Keratinocyte (primary cell): ENCODE measurements around a stretch of chr5.

CAGE:
- cytosol, long polyA minus RNA = no peak
- cytosol, long polyA plus RNA = no peak
- long polyA plus RNA = no peak
- nucleus, long polyA minus RNA = no peak
- nucleus, long polyA plus RNA = no peak
These were observed 3.2 kb upstream of the GNPDA1 start for GRCh38 chr5:142015714-142016691.

DNA sequence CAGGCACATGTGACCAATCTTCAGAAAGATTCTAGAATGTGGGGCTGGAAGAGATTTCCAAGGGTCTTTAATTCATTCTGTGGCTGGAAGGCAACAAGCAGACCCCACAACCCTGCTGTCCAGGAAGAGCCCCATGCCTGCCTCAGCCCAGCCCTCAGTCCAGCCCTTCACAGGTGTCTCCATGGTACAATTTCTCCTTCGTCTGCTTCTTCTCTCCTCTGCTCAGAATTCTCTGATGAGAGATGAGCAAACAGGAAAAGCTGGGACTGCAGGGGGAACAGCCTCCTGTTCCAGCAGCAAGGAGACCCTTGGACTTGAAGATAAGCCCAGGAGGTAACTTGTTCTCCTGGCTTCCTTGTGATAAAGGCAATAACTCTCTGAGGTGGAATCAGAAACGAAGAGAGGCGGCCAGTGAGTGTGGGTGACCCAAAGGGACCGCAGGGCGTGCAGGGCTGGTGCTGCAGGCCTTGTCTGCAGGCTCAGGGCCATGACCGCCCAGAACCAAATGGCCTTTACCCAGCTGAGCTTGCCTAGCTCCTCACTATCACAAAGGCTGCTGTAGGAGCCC is 72.3 kb downstream of the NDFIP1 start:
CAGE:
- cytosol, long polyA minus RNA = no peak
- cytosol, long polyA plus RNA = no peak
- long polyA plus RNA = no peak
- nucleus, long polyA minus RNA = no peak
- nucleus, long polyA plus RNA = no peak

CAGE:
- cytosol, long polyA minus RNA = no peak
- cytosol, long polyA plus RNA = no peak
- long polyA plus RNA = no peak
- nucleus, long polyA minus RNA = no peak
- nucleus, long polyA plus RNA = no peak
These were observed 78.6 kb downstream of the SPRY4 start for GRCh38 chr5:142246050-142246874.

DNA sequence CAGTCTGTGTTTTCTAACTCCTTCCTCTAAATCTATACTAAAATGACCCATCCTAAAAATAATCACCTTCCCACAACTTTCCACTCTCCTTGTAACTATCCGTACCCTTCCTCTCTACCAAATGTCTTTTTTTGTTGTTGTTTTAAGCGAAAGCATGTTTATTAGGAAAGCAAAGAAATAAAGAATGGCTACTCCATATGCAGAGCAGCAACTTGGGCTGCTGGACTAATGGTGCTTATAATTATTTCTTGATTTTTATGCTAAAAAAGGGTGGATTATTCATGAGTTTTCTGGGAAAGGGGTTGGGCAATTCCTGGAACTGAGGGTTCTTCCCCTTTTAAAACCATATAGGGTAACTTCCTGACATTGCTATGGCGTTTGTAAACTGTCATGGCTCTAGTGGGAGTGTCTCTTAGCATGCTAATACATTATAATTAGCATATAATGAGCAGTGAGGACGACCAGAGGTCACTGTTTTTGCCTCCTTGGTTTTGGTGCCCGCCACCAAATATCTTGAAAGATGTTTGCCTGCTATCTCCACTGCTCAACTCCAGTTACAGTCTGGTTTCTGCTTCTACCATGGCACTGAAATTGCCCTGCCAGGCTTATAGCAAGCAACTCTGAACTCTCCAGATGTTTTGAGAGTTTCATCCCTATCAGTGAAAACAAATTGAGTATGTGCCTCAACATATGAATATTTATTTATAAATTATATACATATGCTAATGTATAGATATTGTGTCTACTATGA is 121.9 kb upstream of the SPRY4 start:
CAGE:
- cytosol, long polyA minus RNA = no peak
- cytosol, long polyA plus RNA = no peak
- long polyA plus RNA = no peak
- nucleus, long polyA minus RNA = no peak
- nucleus, long polyA plus RNA = no peak

GRCh38 chr5:142507262-142508264 is 178.3 kb downstream of the FGF1 start:
CAGE:
- cytosol, long polyA minus RNA = no peak
- cytosol, long polyA plus RNA = no peak
- long polyA plus RNA = no peak
- nucleus, long polyA minus RNA = no peak
- nucleus, long polyA plus RNA = no peak

GRCh38 chr5:142511998-142512413 is 173.9 kb downstream of the FGF1 start:
CAGE:
- cytosol, long polyA minus RNA = no peak
- cytosol, long polyA plus RNA = no peak
- long polyA plus RNA = no peak
- nucleus, long polyA minus RNA = no peak
- nucleus, long polyA plus RNA = no peak

CAGE:
- cytosol, long polyA minus RNA = no peak
- cytosol, long polyA plus RNA = no peak
- long polyA plus RNA = no peak
- nucleus, long polyA minus RNA = no peak
- nucleus, long polyA plus RNA = no peak
These were observed 1.9 kb downstream of the ARHGAP26 start for GRCh38 chr5:142771783-142772719.

CAGE:
- cytosol, long polyA minus RNA = no peak
- cytosol, long polyA plus RNA = no peak
- long polyA plus RNA = no peak
- nucleus, long polyA minus RNA = no peak
- nucleus, long polyA plus RNA = no peak
These were observed 7.3 kb downstream of the ARHGAP26 start for GRCh38 chr5:142777310-142778131.

GRCh38 chr5:142792489-142793147 is 22.4 kb downstream of the ARHGAP26 start:
CAGE:
- cytosol, long polyA minus RNA = no peak
- cytosol, long polyA plus RNA = no peak
- long polyA plus RNA = no peak
- nucleus, long polyA minus RNA = no peak
- nucleus, long polyA plus RNA = no peak

DNA sequence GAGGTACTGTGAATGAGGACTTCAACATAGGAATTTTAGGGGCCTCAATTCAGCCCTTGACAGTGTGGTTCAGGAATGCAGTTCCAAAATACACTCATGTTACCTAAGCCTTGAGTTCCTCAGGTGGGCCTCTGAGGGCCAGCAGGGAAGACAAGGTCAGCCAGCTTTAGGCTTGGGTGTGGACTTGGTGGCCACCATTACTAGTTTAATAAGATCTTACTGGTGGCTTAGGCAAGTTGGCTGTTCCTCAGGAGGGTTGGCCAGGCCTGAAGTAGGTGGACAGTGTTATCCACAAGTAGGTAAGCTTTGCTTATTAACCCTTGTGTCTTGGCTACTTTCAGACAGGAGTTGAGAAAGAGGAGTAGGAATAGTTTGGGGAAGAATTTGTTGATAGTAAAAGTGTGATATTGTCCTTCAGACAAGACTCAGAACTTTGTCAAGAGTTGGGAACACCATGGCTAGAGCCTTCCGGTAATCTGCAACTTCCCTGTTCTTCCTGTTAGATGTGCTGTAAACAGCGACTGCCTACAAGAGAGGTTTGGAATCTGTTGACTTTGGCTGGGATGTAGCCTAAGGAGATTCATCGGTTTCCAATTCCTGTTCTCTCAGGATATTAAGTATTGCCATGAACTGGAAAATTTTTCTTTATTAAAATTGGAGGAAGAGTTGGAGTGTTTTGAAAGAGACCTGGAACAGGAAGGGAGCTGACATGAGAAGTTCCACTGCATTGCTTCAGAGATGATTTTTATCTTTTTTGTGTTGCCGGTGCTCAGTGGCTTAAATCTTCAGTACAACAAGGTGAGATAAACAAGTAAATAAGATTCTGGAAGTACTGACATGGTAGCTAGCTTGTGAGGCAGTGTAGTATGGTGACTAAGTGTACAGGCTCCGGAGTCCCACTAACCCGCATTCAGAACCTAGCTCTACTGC is 43.9 kb downstream of the ARHGAP26 start:
CAGE:
- cytosol, long polyA minus RNA = no peak
- cytosol, long polyA plus RNA = no peak
- long polyA plus RNA = no peak
- nucleus, long polyA minus RNA = no peak
- nucleus, long polyA plus RNA = no peak

DNA sequence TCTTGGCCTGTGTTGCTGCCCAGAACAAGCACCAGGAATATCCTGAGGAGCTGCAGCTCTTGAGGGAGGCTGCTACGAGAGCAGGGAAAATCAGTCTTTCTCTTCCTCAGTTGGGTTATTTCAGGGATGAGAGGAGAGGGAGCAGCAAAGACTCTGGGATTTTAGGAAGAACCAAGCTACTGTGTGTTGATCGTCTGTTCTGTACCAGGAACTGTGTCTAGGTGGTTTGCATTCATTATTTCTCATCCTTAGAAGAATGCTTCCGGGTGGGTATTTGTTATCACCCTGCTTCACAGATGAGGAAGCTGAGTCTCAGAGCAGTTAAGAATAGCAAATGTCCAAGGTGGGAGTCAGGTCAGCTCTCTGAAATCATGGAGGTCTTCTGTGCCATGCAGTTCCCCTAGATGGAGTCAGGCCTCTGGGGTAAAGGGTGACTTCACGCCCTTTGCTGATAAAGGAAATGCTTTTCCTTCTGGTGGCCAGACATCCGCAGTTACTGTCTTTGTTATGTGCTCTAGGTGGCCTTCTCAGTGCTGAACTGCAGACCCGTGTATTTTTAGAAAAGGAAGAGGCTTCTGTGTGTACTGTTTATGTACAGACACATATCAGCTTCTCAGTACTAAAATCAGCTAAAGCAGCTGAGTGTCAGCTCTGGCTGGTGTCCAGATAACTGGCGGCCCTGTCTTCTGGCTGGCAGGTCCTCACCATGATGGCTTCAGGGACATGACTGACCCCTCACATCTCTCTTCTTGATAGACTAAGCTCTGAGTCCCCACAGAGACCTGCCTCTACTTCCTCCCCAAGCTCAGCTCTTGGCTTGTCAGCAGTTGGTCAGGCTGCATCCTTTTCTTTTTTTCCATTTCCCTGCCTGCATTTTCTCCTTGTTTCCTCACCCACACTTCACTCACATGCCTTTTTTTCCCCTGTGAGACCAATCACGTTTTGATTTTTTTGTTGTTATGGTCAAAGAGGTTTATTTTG is 75.2 kb downstream of the ARHGAP26 start:
CAGE:
- cytosol, long polyA minus RNA = no peak
- cytosol, long polyA plus RNA = no peak
- long polyA plus RNA = no peak
- nucleus, long polyA minus RNA = no peak
- nucleus, long polyA plus RNA = no peak

DNA sequence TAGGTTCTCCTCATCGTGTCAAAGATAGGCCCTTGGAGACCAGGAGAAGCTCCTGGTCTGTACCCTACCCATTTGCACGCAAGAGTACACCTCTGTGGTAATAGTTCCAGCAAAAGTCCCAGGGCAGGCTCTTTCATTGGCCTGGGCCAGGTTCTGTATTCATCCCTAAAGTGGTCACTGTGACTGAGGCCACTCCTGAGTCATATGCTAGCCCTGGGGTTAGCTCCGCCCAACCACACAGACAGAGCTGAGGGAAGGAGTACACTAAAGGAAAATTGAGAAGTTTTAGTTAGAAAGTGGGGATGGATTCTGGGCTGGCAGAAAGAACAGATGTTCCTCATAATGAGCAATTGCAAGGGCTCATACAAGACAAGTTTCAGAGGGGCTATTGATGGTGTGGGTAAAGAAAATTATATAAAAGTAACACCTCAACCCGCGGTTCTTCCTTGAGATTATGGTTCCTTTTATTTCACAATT is 206.7 kb downstream of the ARHGAP26 start:
CAGE:
- cytosol, long polyA minus RNA = no peak
- cytosol, long polyA plus RNA = no peak
- long polyA plus RNA = no peak
- nucleus, long polyA minus RNA = no peak
- nucleus, long polyA plus RNA = no peak

CAGE:
- cytosol, long polyA minus RNA = no peak
- cytosol, long polyA plus RNA = no peak
- long polyA plus RNA = no peak
- nucleus, long polyA minus RNA = no peak
- nucleus, long polyA plus RNA = no peak
These were observed 284.4 kb downstream of the ARHGAP26 start for GRCh38 chr5:143054270-143055206.

GRCh38 chr5:143065124-143065998 is 295.2 kb downstream of the ARHGAP26 start:
CAGE:
- cytosol, long polyA minus RNA = no peak
- cytosol, long polyA plus RNA = no peak
- long polyA plus RNA = no peak
- nucleus, long polyA minus RNA = no peak
- nucleus, long polyA plus RNA = no peak

DNA sequence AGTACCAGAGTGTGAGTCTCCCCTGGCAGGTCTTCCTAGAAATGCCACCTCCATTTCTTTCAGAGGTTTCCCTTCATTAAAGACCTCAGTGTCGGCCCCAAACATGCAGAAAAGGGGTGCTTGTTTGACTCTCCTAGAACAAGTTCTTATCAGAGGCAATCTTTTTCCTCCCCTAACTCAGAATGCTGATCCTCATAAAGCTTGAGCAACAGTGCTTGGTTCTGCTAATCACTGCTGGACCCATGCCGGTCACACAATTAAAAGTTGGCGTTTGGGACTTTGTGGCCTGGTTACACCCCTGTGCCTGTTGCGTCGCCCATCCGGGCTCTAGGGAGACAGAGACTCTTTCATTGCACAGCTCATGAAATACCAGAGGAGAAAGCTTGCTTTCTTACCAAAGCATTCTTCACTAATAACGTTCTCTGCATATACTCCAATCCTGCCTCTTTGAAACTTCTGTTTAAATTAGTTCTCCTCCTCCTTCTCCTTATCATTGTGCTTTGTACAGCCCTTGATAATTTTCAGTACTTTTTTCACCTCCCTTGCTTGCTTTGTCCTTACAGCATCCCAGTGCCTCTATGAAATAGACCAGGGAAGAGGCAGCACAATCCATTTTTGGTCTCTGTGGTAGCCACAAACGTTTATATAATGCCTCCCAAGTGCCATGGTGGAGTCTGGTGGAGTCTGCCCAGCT is 301.0 kb downstream of the NR3C1 start:
CAGE:
- cytosol, long polyA minus RNA = no peak
- cytosol, long polyA plus RNA = no peak
- long polyA plus RNA = no peak
- nucleus, long polyA minus RNA = no peak
- nucleus, long polyA plus RNA = no peak

CAGE:
- cytosol, long polyA minus RNA = no peak
- cytosol, long polyA plus RNA = no peak
- long polyA plus RNA = no peak
- nucleus, long polyA minus RNA = no peak
- nucleus, long polyA plus RNA = no peak
These were observed 220.0 kb downstream of the NR3C1 start for GRCh38 chr5:143183319-143183995.

CAGE:
- cytosol, long polyA minus RNA = no peak
- cytosol, long polyA plus RNA = no peak
- long polyA plus RNA = no peak
- nucleus, long polyA minus RNA = no peak
- nucleus, long polyA plus RNA = no peak
These were observed 189.3 kb downstream of the NR3C1 start for GRCh38 chr5:143214208-143214484.

GRCh38 chr5:143352678-143353567 is 50.6 kb downstream of the NR3C1 start:
CAGE:
- cytosol, long polyA minus RNA = no peak
- cytosol, long polyA plus RNA = no peak
- long polyA plus RNA = no peak
- nucleus, long polyA minus RNA = no peak
- nucleus, long polyA plus RNA = no peak

CAGE:
- cytosol, long polyA minus RNA = no peak
- cytosol, long polyA plus RNA = no peak
- long polyA plus RNA = no peak
- nucleus, long polyA minus RNA = no peak
- nucleus, long polyA plus RNA = no peak
These were observed 23.9 kb downstream of the NR3C1 start for GRCh38 chr5:143379380-143380114.

CAGE:
- cytosol, long polyA minus RNA = no peak
- cytosol, long polyA plus RNA = no peak
- long polyA plus RNA = no peak
- nucleus, long polyA minus RNA = no peak
- nucleus, long polyA plus RNA = no peak
These were observed 15.9 kb downstream of the NR3C1 start for GRCh38 chr5:143387320-143388170.